NT2/D1 (cell line): ENCODE results near the gene FAM177A1.

GRCh38 chr14:32454071-32454559, 125.0 kb downstream of the AKAP6 start:
- RRBS, 2 experiments, result no CpG with 5 or more reads among the region's 5 CpGs

DNA sequence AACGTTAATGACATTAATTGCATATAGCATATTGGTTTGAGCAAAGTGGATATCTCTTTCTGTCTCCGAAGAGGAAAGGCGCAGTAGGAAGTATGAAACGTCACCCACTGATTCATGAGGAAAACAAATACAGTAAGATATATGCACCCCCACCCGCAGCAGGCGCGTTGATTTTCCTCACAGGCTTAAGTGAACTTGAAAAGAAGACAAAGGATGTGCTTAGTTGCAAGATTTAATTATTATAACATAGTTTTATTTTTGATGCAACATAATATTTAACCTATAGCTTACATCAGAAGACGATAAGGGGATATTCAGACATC, 1.7 kb downstream of the NPAS3 start:
- RRBS, 2 experiments, result no CpG with 5 or more reads among the region's 8 CpGs

GRCh38 chr14:32986614-32987305, 48.1 kb downstream of the NPAS3 start:
- RRBS, 2 experiments, result no CpG with 5 or more reads among the region's 9 CpGs

DNA sequence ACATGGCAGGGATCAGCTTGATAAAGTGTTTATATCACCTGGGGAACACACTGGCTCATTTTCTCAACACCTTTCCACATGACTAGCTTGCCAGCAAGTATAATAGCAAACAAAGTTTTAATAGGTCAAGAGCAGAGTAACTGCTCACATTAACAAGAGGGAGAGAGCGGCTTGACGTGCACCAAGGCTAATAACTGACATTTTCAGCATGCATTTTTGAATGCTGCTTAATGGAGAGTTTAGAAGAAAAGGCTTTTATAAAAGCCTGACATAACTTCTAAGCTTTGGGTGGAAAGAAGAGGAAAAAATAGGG, 246.3 kb downstream of the EGLN3 start:
- RRBS, 2 experiments, result no CpG with 5 or more reads among the region's 2 CpGs

DNA sequence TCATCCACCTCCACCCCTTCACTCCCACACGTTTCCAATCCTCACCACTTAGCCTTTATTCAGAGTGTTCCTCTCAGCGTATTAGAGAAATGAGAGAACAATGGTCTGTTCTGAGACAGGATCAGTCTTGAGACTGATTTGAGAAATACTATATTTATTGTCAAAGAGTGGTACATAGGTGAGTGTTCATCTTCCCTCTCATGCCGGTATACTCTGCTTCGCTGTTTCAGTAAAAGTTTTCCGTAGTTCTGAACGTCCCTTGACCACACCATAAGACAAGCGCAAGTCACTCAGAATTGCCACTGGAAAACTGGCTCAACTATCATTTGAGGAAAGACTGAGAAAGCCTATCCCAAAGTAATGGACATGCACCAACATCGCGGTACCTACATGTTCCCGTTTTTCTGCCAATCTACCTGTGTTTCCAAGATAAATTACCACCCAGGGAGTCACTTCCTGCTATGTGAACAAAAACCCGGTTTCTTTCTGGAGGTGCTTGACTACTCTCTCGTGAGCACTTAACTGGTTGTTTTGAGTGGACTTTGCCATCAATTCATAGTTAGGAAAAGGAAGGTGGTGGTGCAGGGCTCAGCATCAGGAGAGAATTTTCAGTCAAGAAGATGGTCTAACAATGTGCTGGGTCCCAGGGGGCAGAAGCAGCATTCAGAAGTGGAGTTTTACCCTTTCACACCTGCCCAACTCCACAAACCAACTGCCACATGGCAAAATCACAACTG, 1.5 kb downstream of the EGLN3 start:
- RRBS, 2 experiments, result no CpG with 5 or more reads among the region's 12 CpGs

- RRBS, 2 experiments, result no CpG with 5 or more reads among the region's 11 CpGs
Observed at GRCh38 chr14:34013376-34014203, 62.7 kb upstream of the EGLN3 start.

DNA sequence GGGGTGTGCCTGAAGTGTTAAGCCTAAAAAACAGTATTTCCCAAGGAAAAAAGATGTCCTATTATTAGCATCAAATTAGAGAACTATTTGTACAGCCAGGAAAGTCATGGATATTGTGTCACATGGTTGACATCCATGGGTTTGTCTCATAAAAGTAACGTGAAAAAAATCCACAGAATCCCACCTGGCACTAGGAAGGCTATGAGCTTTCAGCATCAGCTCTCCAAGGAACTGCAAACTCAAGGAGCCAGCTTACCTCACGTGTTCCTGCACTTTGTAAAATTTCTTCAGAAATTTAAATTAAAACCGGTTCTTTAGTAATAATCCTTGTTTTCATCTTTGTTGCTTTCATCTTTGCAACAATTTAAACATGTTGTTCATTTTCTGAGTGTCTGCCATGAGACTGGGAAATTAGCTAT, 69.2 kb upstream of the EGLN3 start:
- RRBS, 2 experiments, result no CpG with 5 or more reads among the region's 3 CpGs

- RRBS, 2 experiments, result no CpG with 5 or more reads among the region's 5 CpGs
Observed at GRCh38 chr14:34364266-34364532, 97.8 kb downstream of the SPTSSA start.

GRCh38 chr14:34592801-34593201, 37.1 kb downstream of the SNX6 start:
- RRBS, 2 experiments, result no CpG with 5 or more reads among the region's 6 CpGs

GRCh38 chr14:34680805-34681404, 33.5 kb downstream of the CFL2 start:
- RRBS, 2 experiments, result no CpG with 5 or more reads among the region's 7 CpGs

DNA sequence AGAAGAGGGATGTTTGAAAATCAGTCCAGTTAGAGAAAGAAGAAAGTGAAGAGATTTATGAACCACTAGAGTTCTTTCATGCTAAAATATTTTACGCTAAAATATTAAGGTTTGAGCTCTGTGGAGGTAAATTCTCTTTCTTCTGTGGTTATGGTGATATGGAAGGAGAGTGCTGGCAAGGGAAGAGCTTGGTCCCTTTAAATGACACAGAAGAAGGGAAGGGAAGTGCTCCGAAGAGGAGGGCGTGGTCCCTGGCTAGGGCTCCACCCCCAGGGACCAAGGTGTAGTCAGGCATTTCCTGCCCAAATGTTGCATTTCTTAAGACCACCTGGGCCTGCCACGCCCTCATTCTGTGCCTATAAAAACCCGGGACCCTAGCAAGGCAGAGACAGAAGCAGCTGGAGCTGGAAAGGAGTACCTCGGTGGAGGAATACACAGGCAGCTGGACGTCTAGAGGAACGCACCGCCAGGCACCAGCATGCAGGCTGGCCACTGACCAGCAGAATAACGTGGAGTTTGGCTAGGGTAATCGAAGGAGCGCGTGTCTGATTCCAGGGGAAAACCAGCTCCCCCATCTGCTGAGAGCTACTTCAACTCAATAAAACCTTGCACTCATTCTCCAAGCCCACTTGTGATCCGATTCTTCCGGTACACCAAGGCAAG, 21.2 kb downstream of the CFL2 start:
- RRBS, 2 experiments, result no CpG with 5 or more reads among the region's 15 CpGs

- RRBS, 2 experiments, result 1 to 3% methylated on average over 22 to 29 of the region's 80 CpGs
Observed at GRCh38 chr14:34873148-34874258, 1.7 kb downstream of the BAZ1A start.

DNA sequence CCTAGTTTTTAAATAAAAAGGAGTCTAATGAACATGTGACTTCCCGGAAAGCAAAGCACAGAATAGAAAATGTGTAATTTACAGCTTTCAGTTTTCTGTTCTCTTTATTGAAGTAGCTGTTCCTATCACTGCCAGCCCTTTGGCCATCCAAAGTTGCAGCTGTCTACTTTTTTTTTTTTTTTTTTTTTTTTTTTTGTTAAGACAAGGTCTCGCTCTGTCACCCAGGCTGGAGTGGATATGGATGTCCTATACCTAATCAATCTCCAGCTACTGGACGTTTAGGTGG, 52.0 kb upstream of the SRP54 start:
- RRBS, 2 experiments, result no CpG with 5 or more reads among the region's 3 CpGs

DNA sequence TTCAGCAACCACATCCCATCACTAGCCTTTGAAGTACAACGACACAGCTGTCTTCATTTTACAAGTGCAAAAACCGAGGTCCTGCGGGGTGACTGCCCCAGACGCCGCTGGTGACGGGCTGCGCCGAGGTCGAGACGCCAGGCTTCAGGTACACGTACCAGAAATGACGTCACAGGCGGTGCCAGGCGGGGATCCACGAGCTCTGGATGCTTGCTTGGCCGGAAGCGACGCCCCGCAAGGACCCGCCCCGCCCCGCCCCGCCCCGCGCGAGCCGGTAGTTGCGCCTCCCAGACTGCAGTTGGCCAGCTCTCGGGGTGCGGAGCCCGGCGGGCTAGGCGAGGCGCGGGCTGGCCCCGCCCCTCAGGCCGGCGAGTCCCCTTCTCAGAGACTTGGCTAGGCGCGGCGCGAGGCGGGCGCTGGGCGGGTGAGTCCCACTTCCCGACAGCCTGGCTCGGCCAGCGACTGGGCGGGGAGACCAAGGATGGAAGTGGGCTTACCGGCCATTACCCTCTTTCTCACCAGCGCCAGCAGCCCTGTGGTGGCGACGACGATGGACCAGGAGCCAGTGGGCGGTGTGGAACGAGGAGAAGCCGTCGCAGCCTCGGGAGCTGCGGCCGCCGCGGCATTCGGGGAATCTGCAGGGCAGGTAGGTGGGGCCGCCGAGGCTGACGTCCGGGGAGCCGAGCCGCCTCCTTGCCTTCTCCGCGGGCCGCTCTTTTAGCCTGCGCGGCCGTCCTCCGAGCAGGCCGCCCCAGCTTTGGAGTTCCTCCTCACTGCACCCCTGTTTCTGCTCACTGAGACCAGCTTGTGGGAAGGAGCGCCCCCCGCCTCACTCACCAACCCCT, at the start of gene FAM177A1:
Gene FAM177A1 (plus strand): TSS at position 290 of the 845 bp plus-strand sequence.
- RRBS, 2 experiments, result 1 to 3% methylated on average over 22 of the region's 80 CpGs

DNA sequence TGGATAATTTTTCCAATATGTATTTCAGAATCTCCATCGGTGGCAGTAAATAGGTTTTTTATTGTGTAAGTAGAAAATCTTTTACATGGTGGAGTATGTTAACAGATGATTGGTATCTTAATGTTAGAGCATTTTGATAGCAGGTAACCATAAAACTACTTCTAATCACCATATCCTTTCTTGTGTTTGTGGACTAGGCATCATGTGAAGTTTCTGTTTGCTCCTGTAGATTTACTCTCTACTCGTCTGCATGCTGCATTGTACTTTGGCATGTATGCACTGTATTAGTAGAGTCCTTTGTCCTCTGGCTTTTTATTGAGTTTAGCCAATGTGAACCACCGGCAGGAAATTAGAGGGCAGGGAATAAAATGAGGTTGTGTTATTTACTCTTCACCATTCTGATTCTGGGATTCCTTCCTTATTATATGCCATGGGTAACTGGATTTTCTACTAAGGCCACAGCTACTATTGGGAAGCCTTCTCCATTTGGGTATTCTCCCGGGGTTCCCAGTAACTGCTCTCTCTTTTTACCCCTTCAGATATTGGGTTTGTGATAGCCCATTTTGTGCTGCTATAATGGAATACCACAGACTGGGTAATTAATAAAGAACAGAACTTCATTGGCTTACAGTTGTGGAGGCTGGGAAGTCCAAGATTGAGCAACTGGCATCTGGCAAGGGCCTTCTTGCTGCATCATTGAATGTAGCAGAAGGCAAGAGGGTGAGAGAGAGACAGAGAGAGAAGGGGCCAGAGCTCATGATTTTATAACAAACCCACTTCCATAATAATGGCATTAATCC, 22.3 kb downstream of the FAM177A1 start:
- RRBS, 2 experiments, result no CpG with 5 or more reads among the region's 4 CpGs

DNA sequence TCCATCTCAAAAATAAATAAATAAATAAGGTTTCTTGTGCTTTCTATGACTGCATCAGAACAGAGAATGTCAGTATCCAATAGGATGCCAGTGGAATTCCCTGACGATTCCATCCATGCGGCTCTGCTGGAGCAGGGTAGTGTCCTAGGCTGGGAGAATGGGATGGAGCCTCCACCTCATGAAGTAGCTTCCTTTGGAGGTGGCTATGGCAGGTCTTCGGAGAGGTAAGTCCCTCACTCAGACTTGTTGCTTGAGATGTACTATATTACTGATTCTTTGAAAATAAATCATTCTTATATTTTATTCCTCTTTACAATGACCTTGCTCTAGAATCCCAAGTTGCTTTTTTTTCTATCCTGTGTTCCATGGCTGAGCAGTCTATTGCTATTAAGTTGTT, 13.7 kb upstream of the PSMA6 start:
- RRBS, 2 experiments, result no CpG with 5 or more reads among the region's 3 CpGs

DNA sequence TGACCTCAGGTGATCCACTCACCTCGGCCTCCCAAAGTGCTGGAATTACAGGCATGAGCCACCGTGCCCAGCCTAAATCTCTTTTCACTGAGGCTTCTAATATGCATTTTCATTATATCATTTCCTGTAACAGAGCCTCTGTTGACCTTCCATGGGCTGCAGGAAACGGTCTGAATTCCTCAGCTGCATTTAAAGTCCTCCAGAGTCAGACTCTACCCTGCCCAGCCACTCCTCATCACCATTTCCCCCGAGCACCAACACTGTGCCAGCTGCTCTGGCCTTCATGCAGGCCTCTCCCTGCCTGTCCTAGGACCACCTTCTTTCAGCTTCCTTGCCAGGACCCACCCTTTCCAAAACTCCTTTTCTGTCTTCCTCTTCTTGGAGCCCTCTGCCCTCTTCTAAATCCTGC, 9.8 kb upstream of the NFKBIA start:
- RRBS, 2 experiments, result no CpG with 5 or more reads among the region's 4 CpGs

GRCh38 chr14:35601666-35602073, 67.7 kb downstream of the INSM2 start:
- RRBS, 2 experiments, result no CpG with 5 or more reads among the region's 2 CpGs

- RRBS, 2 experiments, result no CpG with 5 or more reads among the region's 5 CpGs
Observed at GRCh38 chr14:36067511-36068218, 241.5 kb downstream of the BRMS1L start.

GRCh38 chr14:36505214-36505842, 14.7 kb downstream of the NKX2-1 start:
- RRBS, 2 experiments, result 0% methylated on average over 3 of the region's 44 CpGs; no CpG with 5 or more reads in 1 of the 2 experiments